Penis (tissue), 1 donor: ENCODE measurements around a stretch of chr14.

DNA sequence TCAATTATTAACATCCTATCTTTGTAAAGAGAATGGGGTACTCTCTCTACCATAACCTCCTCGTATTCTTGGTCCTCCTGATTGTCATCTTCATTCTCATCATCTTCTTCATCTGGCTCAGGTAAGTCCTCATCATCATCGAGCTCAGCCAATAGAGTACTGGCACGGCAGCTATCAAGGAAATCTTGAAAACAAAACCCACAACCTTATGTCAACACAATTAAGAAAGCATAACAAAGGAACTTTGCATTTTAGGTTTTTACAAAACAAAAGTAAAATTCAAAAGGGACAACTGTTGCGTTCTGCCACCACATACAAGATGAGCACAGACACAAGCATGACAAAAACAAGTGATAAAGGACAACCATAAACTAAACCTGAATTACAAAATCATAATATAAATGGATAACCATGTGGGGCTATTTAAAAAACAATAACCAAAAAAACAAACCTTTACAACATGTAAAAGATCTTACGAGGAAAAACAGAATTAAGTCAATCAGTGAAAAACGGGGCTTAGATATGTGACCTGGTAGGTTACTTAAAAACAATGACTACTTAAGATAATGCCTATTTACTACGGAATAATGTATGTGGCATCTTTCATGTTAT lies 84.6 kb downstream of the HECTD1 start:
- PRO-cap, result no peak

DNA sequence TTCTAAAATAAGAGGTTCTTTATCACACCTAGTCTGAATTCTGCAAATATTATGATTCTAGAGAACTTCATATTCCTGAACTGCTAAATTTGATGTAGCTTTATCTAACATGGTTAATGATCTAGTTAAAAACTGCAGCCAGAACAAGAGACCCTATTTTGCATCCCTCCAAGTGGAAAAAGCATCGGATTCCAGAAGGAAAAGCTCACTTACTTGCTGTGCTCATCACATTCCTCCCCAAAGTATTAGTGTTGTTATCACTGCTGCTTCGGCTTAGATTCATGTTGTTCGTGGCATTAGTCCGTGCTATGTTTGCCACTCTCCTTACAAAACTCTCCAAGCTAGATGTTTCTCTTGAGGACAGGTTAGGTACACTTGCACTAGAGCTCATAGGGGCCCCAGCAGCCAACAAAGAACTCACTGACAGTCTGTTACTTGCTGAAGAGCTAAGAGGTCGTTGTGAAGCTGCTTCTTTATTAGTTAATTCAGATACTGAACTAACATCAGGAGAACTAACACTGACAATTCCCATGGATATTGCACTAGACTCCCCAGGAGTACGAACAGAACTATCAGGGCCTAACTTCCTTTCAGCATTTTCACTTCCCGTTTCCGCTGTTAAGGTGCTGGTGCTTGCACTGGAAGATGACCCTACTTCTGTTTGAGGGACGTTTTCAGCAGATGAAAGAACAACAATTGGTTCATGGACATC lies 79.0 kb downstream of the HECTD1 start:
- PRO-cap, result no peak

DNA sequence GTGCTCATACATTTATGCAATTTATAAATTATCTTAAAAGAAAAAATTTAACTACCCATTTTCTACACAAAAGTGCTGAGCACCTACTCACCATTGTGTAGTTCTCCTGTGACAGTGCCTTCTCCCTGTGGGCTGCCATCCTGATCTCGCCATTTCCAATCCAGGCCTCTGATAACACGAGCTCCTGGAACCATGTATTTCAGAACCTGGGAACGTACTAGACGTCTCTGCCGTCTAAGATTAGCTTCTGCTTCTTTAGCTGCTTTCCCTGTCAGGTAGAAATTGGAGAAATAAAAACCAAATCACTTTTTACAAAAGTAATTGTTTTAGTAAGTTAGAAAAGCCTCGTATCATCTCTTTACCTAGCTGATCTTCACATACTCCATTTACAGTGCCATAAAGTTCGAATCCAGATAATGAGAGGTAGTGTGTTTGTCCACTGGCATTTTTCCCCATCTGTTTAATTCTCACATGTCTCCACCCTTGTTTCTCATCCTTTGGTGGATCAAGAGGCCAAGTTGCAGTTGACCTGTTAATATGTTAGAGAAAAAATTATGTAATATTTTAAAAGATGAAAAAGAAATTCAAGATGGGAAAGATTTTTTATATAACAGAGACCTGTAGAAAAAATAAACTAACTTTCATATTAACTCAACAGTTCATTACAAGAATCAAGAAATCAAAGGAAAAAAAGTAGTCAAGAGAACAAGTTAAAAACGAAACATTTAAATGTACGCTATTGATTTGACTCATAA lies 74.3 kb downstream of the HECTD1 start:
- PRO-cap, result no peak

DNA sequence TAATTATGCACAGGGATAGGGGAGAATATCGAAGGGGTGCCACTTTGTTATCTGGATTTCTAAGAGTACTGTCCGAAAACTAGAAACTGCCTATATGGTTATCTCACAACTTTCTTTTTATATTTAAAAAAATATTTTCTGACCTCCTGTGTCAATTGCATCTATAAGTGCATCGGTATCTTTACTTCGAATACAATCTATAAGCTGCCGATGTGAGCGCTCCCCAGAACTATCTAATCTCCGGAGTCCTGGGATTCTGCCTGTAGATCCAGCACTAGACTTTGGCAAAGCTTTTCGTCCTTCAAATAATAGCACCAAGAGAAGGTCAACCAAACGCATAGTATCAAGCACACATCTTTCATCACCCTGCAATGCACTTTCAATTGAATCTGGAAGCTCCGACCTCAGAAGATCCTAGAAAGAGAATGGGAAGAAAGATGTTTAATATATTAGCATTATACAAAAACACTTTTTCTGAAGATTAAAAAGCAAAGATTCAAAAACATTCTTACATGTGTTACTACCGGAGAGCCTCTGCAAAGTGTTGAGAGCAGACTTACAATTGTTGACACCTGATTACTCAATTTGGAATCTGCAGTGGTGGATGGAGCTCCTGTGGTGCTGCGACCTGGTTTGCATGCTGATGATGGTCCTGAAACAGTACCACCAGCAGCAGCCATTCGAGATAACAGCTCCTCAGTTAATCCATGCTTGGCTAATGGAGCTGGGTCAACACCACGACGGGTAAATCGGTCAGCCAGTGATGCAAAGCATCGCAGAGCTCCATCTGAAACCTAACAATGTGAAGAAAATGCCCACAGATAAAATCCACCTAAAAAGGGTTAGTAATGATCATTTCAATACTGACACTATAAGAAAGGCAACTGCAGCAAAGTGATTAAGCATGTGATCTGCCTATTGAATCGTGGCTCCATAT lies 34.3 kb downstream of the HECTD1 start:
- PRO-cap, result no peak

- PRO-cap, result no peak
Observed at GRCh38 chr14:31250598-31250884, 42.9 kb upstream of the HECTD1 start.

GRCh38 chr14:31626784-31627263 lies 65.6 kb downstream of the NUBPL start:
- PRO-cap, result no peak

GRCh38 chr14:31945789-31946145 lies 131.3 kb upstream of the ARHGAP5 start:
- PRO-cap, result no peak

DNA sequence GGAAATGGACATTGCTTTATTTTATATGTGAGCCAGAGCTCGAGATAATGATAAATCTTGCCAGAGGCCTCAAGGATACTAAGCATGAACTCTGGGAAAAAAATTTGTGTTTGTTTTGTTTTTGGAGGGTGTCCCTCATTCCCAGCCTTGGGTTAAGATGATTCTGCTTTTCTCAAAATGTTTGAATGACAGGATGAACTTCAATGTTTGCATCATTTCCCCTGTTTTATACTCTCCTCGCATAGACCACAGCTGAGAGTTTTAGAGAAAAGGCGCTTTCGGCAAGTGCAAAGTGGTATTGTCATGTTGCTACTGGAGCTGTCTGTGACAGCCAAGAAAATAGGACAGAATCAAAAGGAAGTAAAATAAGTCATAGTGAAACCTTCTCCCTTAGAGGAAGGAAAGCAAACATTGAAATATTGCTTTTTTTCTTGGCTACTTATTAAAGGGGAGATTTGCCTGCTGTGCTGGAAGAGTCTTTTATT lies 33.6 kb upstream of the ARHGAP5 start:
- PRO-cap, result no peak

DNA sequence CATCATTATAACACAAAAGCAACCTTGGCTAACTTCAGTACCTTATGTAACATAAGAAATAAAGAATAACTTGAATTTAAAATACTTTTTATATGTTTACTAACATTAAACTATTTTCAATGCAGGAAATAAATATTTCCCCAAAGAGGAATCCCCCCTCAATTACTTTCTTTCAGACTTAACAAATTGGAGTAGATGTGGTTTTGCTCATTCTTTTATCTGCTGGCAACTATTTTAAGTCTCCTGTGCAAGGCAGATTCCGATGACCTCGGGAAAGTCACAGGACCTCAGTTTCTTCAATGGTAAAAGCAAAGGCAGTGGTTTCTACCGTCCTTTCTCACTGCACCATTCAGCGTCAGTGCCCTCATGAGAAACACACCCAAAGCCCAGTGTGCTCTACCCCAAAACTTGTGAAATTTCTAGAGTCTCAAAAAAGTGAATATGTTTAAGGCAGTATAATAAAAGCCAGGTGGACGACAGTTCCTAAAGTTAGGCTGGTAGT lies 1.5 kb upstream of the ARHGAP5 start:
- PRO-cap, result no peak

GRCh38 chr14:32076035-32076731 lies 921 bp upstream of the ARHGAP5 start:
- PRO-cap, result bidirectional peak, plus-strand start at chr14:32076278, minus-strand start at chr14:32076177

DNA sequence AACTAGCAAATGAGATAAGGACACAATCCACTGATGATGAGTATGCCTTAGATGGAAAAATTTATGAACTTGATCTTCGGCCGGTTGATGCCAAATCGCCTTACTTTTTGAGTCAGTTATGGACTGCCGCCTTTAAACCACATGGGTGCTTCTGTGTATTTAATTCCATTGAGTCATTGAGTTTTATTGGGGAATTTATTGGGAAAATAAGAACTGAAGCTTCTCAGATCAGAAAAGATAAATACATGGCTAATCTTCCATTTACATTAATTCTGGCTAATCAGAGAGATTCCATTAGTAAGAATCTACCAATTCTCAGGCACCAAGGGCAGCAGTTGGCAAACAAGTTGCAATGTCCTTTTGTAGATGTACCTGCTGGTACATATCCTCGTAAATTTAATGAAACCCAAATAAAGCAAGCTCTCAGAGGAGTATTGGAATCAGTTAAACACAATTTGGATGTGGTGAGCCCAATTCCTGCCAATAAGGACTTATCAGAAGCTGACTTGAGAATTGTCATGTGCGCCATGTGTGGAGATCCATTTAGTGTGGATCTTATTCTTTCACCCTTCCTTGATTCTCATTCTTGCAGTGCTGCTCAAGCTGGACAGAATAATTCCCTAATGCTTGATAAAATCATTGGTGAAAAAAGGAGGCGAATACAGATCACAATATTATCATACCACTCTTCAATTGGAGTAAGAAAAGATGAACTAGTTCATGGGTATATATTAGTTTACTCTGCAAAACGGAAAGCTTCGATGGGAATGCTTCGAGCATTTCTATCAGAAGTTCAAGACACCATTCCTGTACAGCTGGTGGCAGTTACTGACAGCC lies 15.6 kb downstream of the ARHGAP5 start:
- PRO-cap, result no peak

- PRO-cap, result no peak
Observed at GRCh38 chr14:32107321-32108493, 30.6 kb downstream of the ARHGAP5 start.

GRCh38 chr14:32203863-32204457 lies 125.1 kb upstream of the AKAP6 start:
- PRO-cap, result no peak

GRCh38 chr14:32426894-32427572 lies 97.9 kb downstream of the AKAP6 start:
- PRO-cap, result no peak

GRCh38 chr14:32432532-32433250 lies 103.6 kb downstream of the AKAP6 start:
- PRO-cap, result no peak

GRCh38 chr14:32454071-32454559 lies 125.0 kb downstream of the AKAP6 start:
- PRO-cap, result no peak

DNA sequence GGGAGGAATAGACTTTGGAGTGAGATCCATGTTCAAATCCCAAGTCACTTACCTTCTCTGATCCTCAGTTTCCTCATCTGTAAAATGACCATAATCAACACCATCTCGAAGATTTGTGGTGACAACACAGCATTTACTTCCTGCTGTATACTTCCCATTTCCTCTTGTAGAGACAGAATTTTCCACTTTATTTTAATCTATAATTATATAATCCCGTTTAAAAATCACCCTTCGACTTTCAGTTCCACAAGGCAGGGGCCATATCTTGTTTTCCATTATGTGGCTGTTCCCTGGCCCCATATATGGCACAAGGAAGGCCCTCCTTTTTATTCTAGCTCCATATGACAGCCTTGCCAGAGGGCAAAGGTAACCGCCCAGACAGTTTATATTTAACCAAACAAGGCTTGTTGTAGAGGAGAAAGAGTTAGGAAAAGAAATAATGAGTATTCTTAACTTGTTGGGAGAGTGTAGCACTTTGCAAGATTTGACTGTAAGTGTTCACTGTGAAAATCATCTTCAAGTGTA lies 243.1 kb downstream of the AKAP6 start:
- PRO-cap, result no peak

- PRO-cap, result no peak
Observed at GRCh38 chr14:32932692-32933768, 5.6 kb upstream of the NPAS3 start.

- PRO-cap, result no peak
Observed at GRCh38 chr14:32940103-32940442, 1.4 kb downstream of the NPAS3 start.

DNA sequence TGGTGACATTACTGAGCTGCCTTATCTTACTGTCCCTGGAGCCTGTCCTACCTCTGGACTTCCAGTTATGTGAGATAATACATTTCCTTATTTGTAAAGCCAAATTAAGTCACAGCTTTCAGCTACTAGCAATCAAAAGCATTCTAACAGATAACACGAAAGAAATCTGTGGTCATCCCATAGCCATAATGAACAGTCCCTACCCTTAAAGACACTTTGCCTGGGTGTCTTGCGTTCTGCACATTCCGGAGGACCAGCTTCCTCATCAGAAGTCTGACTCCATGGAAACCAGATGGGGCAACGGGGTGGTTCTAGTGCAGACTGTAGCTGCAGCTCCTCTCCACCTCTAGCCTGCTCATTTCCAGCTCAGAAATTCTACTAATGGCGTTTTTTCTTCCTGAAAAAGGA lies 7.9 kb upstream of the EGLN3 start:
- PRO-cap, result no peak